Colon Carcinoma Metastatic in the Brain (tissue), 2 donors: Measurements from ENCODE around the genes DUS1L, CD7 and TEX19.

DNA sequence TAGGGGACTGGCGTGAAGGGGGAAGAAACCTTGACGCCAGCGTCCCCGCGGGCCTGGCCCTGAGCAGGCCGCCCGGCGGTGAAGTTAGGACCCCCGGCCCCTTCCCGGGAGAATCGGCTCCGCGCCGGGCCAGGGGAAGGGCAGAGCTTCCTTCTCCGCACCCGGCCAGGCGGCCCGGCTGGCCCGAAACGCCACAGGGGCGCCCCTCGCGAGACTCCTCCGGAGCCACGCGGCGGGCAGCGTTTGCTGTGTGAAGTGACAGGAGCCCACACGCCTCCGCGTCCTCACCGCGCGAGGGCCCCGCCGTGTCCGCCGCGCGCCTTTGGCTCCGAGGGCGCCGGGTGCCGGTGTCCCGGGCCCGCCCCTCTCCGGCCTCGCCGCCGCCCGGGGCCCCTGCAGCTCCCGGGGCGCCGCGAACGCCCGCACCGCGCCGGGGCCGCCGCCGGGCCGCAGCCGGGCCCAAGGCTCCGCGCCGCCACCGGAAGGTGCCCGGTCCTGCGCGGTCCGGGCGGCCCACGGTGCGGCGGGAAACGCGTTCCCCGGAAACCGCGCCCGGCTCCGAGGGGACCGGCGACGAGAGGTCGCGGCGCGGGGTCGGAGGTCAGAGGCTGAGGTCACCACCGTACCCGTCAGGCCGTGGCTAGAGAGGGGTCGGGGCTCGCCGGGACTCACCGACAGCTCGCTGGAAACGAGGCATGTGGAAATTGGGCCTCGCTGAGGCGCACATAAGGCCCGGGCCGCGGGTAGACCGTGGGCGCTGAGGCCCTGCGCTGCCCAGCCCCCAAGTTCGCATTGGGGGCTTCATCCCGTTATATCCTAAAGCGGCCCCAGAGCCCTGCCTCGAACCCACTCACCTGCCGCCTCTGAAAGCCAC, at the start of gene DUS1L:
TSS of gene DUS1L (minus strand) at position 480 of the 874 bp plus-strand sequence.
- PRO-cap, 2 experiments, result peak in 2 of 2 experiments; most common plus-strand start position 544 of the sequence (in 1); most common minus-strand start position 480 of the sequence (in 2)

- PRO-cap, 2 experiments, result peak in 1 of 2 experiments; most common minus-strand start chr17:82078184 (in 1)
These were observed 12.5 kb upstream of the DUS1L start for GRCh38 chr17:82077829-82078871.

- PRO-cap, 2 experiments, result no peak in any of the 2 experiments
These were observed 11.7 kb downstream of the FASN start for GRCh38 chr17:82086196-82086869.

GRCh38 chr17:82110222-82110794, 12.3 kb upstream of the FASN start:
- PRO-cap, 2 experiments, result no peak in any of the 2 experiments

DNA sequence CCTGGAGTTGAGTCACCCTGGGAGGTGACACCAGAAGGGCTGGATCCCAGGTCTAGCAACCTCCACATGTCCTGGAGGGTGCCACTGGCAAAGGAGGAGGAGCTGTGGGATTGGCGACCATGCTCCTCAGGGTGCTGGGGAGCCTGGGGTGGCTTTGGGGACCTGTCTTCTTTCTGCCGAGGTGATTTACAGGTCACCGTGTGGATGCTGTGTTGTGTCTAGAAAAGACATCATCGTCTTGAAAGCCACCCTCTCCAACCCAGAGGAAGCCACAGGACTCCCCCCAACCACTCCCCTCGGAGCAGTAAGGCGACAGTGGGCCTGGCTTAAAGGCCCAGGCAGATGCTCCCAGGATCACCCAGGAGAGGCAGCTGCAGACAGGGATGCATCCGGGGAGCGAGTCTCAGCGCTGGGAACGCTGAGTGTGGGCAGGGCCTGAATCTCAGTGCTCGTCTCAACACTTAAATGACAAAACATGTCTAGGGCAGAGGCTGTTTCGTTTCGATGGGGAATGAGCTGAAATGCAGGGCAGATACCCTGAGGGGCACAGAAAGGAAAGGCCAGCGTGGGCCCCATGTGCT, 29.7 kb upstream of the FASN start:
- PRO-cap, 2 experiments, result no peak in any of the 2 experiments

DNA sequence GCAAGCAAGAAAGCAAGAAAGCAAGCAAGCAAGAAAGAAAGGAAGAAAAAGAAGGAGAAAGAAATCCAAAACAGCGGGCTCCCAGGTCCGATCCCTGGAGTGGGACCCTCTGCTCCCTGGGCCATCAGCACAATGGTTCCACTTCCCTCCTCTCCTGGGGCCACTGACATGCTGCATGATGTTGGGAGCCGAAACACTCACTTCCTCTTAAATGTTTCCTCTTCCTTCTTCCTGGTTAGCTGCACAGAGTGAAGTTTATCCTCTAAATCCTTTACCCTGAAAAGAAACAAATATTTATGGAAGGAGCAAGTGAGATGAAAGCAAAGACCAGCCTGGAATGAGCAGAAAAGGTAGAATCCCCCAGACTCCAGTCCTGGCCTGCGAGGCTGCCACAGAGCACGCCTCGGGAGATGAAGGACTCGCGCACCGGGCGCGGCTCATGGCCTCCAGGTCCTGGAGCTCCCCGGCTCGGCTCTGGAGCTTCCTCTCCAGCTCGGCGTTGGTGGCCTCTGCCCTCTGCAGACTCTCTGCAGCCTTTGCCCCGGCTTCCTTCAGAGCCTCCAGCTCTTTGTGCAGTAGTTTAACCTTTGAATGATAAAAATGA, 19.0 kb downstream of the CCDC57 start:
- PRO-cap, 2 experiments, result peak in 1 of 2 experiments; most common minus-strand start position 450 of the sequence (in 1)

GRCh38 chr17:82262296-82263035, 11.0 kb downstream of the CSNK1D start:
- PRO-cap, 2 experiments, result no peak in any of the 2 experiments

DNA sequence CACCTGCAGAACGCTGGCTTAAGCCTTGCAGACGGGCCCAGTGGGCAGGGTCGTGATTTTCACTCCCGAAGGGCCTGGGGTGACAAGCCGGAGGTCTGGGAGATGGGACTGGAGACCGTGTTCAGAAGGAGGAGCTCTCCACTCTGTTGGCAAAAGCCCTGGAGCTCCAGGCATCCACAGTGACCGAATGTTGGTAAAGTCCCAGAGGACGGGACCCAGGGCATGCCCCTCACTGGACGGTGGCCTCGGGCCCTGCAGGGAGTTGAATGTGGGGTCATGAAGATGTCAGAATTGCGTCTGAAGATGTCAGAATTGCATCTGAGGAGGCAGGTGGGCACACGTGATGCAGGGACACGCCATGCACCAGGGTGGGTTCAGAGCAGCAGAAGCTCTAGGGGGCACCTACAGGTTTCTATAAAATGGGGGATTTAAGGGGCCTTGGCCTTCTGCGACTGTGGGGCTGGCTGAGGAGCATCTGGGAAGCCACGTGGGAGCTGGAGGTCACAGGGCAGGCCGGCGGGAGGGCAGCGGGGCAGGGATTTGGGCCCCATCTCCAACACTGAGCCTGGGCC, 18.5 kb downstream of the CD7 start:
- PRO-cap, 2 experiments, result no peak in any of the 2 experiments

DNA sequence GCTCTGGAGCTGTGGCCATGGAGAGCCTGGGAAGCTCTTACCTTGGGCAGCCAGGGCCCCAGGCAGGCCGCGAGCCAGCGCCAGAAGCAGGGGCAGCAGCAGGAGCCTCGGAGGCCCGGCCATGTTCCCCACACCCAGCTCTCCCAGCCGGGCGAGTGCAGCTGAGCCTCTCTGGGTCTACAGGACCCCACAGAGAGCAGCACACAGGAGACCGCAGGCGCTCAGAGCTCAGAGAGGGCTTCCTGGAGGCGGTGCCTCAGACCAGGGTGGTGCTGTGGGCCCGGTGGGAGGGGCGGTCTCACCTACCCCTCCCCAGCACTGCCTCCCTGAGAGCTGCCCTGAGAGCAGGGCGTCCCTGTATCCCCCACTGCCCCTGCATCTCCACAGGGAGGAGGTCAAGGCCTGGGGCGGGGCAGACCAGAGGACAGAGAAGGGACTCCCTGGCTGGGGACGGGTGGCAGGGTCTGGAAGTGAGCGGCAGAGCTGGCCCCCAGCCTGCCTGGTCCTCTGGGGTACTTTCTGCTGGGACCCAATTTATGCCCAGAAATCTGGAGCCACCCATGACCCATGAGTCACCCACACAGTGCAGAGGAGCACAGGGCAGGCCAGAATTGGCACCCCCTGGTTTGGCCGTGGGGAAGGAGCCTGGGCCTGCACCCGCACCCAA, at the start of gene CD7:
TSS of gene CD7 (minus strand) at position 236 of the 667 bp plus-strand sequence.
- PRO-cap, 2 experiments, result no peak in any of the 2 experiments

- PRO-cap, 2 experiments, result no peak in any of the 2 experiments
These were observed 3.8 kb upstream of the CD7 start for GRCh38 chr17:82320774-82322003.

DNA sequence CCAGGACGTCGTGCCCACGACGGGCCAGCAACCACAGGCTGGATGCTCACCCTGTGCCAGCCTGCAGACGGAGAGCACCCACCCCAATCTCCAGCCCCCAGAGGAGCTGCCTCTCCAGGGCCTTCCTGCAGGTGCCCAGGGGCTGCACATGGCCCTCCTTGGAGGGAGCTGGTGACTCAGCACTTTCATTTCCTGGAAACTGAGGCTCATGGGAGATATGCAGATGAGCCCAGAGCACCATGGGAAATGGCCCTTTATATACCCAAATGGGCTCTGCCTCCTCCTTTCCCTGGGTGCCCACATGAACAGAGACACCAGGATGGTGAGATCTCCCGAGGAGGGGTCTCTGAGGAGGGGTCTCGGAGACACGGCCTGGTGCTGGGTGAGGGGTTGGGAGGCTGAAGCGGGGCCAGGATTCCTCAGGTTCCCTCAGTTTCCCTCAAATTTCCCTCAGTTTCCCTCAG, at the start of gene TEX19:
TSS of gene TEX19 (plus strand) at position 284 of the 464 bp plus-strand sequence.
- PRO-cap, 2 experiments, result no peak in any of the 2 experiments

DNA sequence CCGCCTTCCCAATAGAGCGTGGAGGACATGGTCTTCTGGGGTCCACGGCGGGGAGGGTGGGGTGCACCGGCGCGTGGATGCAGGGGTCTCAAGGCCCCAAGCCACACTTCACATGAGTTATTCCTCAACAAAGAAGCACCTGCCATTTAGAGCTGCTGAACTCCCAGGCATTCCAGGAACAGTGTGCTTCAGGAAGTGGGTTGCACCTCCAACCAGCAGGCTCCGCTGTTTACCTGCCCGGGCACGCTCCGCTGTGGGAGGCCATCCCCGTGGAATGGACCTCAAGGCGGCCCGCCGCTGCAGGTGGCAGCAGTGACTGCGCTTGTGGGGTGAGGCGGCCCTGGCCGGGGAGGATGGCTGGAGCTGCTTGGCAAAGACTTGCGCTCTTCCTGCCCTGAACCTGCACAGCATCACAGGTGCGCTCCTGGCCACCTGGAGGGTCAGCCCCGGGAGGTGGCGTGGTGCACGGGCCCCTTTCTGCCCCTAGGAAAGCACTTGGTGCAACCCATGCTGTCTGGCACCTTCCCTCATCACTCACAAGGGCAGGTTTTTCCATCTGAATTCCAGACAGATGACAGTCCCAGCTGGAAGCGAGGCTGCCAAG, 13.1 kb downstream of the UTS2R start:
- PRO-cap, 2 experiments, result no peak in any of the 2 experiments

- PRO-cap, 2 experiments, result no peak in any of the 2 experiments
These were observed 5.7 kb upstream of the OGFOD3 start for GRCh38 chr17:82423977-82424522.

DNA sequence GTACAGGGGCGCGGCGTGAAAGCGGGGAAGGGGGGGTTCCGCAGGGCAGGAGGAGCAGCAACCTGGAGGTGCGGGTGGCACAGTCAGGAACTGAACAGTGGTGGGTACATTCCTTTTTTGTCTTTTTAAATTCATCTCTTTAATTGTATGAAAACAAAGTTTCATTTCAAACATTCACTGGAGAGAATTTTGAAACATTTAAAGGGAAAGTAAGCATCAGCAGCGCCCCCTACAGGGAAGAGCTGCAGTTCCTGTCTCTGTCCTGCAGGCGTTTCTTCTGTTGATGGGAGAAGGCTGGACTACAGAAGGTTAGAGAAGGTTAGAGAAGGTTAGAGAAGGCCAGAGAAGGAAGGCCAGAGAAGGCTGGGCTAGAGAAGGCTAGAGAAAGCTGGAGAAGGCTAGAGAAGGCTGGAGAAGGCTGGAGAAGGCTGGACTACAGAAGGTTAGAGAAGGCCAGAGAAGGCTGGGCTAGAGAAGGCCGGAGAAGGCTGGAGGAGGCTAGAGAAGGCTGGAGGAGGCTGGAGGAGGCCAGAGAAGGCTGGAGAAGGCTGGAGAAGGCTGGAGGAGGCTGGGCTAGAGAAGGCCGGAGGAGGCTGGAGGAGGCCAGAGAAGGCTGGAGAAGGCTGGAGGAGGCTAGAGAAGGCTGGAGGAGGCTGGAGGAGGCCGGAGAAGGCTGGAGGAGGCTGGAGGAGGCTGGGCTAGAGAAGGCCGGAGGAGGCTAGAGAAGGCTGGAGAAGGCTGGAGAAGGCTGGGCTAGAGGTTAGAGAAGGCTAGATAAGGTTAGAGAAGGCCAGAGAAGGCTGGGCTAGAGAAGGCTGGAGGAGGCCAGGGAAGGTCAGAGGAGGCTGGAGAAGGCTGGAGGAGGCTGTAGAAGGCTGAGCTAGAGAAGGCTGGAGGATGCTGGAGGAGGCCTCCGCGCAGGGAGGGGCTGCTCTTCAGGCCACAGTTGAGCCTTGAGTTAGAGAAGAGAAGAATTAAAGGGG, 6.4 kb upstream of the OGFOD3 start:
- PRO-cap, 2 experiments, result no peak in any of the 2 experiments

GRCh38 chr17:82485735-82486226, 27.2 kb downstream of the NARF start:
- PRO-cap, 2 experiments, result no peak in any of the 2 experiments

- PRO-cap, 2 experiments, result no peak in any of the 2 experiments
These were observed 20.5 kb upstream of the FOXK2 start for GRCh38 chr17:82498992-82499567.

DNA sequence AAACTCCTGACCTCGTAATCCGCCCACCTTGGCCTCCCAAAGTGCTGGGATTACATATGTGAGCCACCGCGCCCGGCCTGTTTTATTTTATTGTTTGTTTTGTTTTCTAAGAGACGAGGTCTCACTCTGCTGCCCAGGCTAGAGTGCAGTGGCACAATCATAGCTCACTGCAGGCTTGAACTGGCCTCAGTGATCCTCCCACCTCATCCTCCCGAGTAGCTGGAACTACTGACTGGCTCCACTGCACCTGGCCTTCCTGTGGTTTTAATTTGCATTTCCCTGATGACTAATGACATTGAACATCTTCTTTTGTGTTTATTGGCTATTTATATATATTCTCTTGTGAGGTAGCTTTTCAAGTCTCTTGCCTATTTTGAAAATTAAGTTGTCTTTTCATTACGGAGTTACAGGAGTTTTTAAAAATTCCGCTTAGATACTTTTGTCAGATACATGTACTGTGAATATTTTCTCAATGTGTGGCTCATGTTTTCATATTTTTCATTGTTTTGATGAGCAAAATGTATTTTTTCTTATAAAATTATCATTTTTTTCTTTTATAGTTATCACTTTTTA, 13.0 kb upstream of the FOXK2 start:
- PRO-cap, 2 experiments, result no peak in any of the 2 experiments

- PRO-cap, 2 experiments, result no peak in any of the 2 experiments
These were observed 33.0 kb downstream of the WDR45B start for GRCh38 chr17:82614741-82616138.

DNA sequence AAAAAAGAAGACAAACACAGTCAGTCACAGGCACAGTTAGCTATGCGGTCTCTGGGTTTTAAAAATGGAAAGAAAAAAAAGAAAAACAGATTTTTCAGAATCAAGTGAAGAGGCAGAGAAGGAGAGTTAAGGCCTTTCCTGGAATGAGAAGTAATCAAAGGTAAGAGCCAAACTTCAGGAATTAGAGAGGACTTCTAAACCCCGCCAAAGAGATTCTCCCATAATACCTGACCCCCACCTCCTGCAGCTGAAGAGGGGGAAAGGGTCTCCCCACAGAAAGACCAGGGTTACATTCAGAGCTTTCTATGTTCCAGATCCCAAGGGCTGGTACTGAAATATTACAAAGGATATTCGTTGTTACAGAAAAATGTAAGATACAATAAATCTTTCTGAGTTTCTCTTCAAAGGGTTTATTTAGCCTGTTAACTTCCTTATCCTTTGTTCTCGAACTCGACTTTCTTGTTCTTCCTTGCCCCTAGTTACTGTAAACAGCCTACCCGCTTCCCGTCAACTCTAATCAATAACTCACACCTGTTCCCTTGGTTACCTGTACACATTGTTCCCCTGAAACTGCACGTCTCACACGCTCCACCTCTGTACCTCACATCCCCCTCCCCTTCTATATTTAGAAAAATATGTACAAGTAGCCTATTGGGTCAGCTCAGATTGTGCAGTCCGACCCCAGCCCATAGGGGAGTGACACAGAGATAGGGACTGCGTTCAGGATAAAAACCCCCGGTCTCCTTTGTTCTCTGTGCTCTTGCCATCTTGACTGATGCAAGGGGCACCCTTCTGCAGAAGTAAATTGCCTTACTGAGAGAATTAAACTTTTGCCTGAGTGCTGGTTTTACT, 11.7 kb downstream of the WDR45B start:
- PRO-cap, 2 experiments, result peak in 1 of 2 experiments; most common plus-strand start position 768 of the sequence (in 1); most common minus-strand start position 326 of the sequence (in 1)

DNA sequence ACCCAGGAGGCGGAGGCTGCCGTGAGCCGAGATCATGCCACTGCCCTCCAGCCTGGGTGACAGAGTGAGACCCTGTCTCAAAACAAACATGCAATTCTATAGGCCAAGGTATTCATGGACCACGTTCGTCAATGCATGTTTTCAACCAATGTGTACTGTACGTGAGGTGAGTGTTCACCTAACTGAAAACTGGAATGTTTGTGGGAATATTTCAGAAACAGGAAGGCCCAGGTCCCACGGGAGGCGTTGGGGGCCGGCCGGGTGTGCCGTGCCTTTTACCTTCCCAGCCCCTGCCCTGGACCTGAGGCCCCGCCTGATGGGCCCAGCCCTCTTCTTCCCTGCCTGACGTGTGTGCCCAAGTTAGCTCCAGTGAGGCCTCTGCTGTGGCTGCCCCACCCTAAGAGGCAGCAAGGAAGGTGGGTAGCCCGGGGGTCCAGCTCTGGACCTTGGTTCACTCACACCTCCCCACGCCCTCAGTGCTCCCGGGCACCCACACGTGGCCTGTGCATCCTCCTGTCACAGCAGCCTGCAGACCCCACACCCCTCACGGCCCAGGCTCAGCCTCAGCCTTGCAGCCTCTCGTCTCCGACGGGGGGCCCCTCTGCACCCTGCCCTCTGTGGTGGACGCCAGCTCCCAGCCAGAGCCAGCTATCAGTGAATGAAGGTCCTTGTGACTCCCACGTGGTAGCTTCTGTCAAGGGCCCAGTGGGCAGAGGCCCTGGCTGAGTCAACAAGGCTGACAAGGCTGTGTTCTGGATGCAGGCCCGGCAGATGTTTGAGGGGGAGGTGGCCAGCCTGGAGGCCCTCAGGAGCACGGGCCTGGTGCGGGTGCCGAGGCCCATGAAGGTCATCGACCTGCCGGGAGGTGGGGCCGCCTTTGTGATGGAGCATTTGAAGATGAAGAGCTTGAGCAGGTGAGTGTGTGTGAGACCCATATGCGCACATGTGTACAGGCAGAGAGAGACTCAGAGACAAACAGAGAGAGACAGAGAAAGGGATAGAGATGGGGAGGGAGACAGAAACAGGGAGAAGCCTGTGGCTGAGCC, 2.6 kb downstream of the FN3K start:
- PRO-cap, 2 experiments, result no peak in any of the 2 experiments